Fibroblast of the aortic adventitia (primary cell): Measurements from ENCODE around the genes CD28, NRP2 and ZDBF2.

DNA sequence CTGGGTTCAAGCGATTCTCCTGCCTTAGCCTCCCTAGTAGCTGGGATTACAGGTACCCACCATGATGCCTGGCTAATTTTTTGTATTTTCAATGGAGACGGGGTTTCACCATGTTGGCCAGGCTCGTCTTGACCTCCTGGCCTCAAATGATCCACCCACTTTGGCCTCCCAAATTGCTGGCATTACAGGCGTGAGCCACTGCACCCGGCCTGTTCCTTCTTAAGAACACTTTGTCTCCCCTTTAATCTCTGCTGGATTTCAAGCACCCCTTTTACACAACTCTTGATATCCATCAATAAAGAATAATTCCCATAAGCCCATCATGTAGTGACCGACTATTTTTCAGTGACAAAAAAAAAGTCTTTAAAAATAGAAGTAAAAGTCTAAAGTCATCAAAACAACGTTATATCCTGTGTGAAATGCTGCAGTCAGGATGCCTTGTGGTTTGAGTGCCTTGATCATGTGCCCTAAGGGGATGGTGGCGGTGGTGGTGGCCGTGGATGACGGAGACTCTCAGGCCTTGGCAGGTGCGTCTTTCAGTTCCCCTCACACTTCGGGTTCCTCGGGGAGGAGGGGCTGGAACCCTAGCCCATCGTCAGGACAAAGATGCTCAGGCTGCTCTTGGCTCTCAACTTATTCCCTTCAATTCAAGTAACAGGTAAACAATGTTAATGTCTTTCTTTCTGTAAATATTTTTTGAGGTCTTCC, at the start of gene CD28:
TSS of gene CD28 (plus strand) at position 549 of the 708 bp plus-strand sequence.
- CAGE, long polyA plus RNA: no peak

- CAGE, long polyA plus RNA: no peak
Observed at GRCh38 chr2:203814479-203814991, 53.0 kb upstream of the CTLA4 start.

DNA sequence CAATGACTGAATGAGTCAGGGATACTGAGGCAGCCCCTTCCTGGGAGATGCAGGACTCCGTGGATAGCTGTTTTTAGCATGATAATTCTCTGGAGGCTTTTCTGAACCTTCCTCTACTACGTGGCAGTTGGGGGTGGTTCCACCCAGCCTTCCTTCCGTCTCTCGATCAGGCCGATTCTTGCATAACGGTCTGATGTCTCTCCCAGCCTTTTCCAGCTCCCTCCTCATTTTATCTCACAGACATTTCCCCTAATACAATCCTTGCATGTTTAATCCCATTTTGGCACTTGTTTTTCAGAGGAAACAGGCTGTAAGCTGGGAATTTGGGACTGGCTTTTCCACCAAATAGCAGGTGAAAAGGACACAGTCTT, 21.1 kb upstream of the CTLA4 start:
- CAGE, long polyA plus RNA: no peak

- CAGE, long polyA plus RNA: no peak
Observed at GRCh38 chr2:204670334-204670533, 125.0 kb downstream of the PARD3B start.

DNA sequence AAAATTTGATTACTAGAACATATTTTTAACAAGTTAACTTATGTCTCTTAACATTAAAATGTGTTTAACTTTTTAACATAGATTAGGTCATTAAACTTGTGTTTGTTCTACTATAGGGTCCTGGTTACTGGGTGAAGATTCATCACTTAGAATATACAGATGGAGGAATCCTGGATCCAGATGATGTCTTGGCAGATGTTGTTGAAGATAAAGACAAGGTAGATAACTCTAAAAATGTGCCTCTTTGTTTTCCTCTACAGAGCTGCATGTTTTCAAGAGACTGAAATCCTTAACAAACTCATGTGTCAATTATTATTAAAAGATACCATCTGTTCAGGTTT, 140.8 kb downstream of the PARD3B start:
- CAGE, long polyA plus RNA: no peak

DNA sequence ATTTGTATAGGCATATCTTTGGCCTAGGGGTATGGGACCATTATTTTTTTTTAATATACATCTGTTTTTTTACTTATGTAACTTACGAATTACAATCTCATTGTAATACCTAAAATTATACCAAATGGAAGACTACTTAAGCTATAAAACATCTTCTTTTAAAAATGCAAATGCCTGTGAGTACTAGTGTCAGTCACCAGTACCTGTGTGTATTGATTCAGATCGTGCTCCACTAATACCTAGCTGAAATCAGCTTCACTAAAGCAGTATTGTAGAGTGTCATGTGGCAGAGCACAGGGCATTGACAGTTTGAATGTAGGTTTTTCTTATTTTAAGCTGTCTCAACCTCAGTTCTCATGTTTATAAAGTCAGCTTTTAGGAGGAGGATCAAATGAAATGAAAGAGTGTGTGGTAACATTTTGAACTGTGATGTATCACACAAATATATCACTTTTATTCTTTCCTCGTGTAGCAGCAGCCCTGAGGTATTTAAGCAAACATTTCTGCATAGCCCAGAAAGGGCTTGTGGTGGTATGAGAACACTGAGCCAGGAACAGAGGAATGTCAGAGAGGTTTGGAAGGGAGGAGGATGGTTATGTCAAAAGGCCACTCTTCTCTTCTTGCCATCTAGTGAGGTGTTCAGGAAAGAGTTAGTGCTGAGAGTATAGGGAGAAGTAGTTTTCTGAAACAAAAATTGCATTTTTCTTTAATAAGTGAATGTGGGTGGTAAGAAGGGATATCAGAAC, 150.1 kb downstream of the PARD3B start:
- CAGE, long polyA plus RNA: no peak

GRCh38 chr2:205301221-205301950, 380.9 kb upstream of the NRP2 start:
- CAGE, long polyA plus RNA: no peak

- CAGE, long polyA plus RNA: no peak
Observed at GRCh38 chr2:205682111-205683360, at the start of gene NRP2. Gene NRP2, plus strand, starts transcription at chr2:205682501.

- CAGE, long polyA plus RNA: no peak
Observed at GRCh38 chr2:205686423-205687048, 4.2 kb downstream of the NRP2 start.

- CAGE, long polyA plus RNA: no peak
Observed at GRCh38 chr2:205988986-205989908, 96.7 kb downstream of the INO80D start.

DNA sequence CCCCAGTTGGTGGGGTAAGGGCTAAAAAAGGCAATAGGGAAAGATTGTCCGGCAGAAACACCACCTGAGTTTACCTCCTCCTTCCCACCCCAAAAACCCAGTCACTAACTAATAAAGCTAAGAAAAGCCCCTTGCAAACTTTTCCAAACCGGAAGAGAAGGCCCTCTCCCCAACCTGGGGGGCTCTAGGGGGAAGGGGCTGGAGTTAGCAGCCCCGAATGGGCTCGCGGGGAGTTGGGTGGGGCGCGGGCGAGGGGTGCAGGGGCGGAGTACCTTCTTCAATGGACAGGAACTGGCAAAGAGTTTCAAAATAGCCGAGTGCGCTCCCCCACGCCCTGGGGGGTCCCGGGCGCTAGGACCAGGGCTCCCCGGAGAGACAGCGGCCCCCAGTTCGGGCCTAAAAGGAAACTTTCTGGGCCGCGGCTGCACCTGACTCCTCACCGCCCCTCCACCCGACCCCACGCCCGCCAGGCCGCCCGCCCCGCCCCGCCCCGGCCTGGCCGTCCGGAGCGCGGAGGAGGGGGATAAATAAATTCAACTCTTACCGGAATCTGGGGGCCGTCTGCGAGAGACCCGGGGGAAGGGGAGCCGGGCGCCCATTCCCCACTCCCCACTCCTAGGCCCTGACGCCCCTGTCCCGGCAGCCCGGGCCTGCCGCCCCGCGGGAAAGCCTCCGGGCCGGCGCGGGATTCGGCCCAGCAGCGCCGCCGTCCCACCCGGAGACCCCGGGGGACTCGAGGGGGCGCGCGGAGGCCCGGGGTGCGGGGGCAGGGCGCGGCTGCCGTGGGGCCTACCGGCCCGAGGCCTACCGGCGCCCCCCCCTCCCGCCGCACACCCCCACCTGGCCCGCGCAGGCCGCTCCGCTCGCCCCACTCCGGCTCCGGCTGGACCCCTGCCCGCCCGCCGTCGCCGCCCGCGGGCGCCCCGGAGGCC, 933 bp downstream of the INO80D start:
- CAGE, long polyA plus RNA: no peak

DNA sequence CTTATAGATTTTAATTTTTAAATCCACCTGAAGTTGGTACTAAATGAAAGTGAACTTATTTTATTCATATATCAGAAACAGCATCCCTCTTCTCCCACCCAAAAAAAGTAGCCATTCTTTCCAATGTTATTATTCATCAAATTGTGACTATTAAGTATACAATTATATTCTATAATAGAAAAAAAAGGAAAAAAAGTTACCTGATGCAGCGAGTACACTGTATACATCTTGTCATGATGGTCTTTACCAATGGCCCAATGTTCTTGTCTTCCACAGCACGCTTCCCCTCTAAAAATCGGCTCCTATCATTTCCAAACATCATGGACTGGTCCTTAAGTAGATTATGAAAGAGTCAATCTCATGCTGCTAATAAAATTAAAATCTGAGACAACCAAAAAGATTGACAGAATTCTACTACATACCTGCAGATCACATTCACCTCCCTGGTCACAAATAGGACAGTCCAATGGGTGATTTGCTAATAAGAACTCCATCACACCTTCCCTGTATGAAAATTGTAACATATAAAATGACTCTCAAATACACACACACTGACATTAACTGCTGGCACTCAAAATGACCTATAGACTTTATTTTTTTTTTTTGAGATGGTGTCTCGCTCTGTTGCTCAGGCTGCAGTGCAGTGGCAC, 11.8 kb downstream of the NDUFS1 start:
- CAGE, long polyA plus RNA: no peak

DNA sequence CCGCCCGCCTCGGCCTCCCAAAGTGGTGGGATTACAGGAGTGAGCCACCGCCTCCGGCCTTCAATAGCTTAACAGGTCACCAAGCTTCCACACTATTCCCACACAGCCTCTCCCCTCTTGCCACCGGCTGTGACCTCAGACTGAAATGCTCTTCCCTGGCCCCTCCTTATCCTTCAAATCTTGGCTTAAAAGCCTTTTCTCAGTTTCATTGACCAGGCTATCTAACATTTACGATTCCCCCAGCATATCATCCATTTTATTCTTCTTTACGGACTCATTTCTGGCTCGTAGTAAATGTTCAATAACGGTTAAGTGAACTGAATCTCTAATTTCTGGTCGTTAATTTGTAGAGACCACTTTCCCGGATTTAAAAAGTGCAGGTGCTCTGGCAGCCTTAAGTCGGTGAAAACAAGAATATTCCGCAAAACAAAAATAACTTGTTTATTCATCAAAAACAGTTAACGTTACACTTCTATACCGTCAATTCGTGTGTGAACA, 992 bp downstream of the NDUFS1 start:
- CAGE, long polyA plus RNA: no peak

DNA sequence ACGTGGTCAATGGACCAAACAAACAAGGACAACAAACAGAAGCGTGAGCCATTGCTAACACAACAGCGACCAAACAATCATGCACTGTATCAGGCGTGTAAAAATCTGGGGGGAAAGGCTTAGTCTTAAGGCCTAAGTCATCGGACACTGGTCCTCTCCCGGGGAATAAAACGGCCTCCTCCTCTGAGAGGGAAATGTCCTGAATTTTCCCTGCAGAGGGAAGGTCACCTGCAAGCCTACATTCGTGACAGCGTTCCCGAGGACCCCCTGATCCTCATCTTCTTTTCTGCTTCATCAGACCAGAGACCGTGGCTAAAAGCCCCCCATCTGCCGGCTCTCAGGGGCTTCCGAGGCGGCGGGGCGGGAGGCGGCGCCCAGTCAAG, 397 bp downstream of the NDUFS1 start:
- CAGE, long polyA plus RNA: no peak

DNA sequence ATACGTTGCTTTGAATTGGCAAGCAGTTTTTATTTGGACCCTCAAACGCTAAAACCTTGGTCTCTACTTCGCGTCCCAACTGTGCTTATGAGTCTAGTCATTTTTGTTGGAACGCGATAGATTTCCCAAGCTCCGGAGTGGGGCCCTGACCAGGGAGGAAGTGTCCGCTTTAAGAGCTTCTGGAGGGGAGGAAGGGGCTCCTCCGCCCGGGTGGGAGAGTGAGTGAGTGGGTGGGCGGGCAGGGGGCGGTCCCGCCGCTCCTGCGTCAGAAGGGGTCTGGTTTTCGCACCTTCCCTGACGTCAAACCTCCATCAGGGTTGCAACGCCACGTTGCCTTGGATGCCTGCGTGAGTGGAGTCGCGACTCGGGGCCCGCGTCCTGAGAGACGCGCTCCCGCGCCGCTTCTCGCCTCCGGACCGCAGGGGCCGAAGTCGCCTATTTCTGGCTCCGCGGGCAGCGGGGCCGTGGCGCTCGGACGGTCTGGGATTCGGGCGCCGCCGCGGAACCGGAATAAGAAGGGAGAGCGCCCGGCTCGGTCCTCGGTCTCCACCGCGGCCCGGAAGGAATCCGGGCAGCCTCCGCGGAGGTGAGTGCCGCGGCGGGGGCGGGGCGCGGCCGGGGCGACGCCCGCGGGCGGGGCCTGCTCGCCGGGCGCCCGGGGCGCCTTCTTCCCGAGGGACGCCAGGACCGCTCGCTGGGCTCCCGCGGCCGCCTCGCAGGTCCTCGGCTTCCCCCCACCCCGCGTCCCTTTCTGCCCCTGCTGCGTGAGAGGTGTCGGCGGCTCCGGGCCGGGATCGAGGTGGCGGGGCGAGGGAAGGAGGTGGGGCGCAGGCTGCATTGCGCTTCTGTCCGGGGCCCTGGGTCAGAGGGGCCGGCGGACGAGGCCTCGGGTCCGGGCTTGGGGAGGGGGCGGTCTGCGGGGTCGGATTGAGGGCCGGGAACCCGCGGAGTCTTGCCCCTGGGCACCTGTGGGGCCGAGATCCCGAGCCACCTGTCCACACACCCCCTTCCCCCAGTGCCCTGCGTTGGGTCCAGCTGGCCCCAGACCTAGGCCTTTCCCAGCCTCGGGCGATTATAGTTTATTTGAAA, at the start of gene ZDBF2:
TSS of gene ZDBF2 (plus strand) at position 303 of the 1,089 bp plus-strand sequence.
- CAGE, long polyA plus RNA: no peak

- CAGE, long polyA plus RNA: no peak
Observed at GRCh38 chr2:207337098-207337506, 171.4 kb upstream of the KLF7 start.

DNA sequence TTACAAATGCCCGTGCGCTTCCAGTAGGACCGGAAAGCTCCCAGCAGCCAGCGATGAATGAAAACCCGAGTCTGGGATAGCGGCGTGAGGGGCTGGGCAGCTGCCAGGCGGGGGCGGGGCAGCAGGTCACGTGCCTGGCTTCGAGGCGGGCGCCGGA, 295 bp upstream of the CCNYL1 start:
- CAGE, long polyA plus RNA: no peak

DNA sequence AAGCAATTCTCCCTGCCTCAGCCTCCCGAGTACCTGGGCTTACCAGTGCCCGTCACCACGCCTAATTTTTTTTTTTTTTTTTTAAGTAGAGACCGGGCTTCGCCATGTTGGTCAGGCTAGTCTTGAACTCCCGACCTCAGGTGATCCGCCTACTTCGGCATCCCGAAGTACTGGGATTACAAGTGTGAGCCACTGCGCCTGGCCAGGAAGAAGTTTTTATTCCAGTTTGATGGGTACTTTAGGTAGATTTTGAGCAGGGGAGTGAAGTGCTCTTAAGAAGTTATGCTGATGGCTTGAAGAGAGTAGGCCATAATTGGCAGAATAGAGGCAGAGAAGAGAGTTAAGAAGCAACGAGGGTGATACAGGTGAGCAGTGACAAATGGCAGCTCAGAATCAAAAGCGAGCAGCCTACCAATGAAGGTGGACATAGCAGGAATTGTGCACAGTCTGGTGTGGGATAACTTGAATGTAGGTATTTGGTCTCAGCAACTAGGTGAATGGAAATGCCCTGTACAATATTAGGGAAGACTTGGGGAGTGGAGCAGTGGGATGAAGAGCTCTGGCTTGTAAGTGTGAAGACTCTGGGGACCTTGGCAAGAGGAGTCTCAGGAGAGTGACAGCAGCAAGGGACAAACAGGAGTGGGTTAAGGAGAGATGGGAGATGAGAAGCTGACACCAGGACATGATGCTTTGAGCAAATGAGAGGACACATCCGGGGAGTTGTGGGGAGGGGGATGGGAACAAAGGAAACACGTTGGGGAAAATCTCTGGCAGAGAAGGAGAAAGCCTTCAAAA, 25.0 kb downstream of the FZD5 start:
- CAGE, long polyA plus RNA: no peak

- CAGE, long polyA plus RNA: no peak
Observed at GRCh38 chr2:207766933-207768219, 2.3 kb downstream of the FZD5 start.

DNA sequence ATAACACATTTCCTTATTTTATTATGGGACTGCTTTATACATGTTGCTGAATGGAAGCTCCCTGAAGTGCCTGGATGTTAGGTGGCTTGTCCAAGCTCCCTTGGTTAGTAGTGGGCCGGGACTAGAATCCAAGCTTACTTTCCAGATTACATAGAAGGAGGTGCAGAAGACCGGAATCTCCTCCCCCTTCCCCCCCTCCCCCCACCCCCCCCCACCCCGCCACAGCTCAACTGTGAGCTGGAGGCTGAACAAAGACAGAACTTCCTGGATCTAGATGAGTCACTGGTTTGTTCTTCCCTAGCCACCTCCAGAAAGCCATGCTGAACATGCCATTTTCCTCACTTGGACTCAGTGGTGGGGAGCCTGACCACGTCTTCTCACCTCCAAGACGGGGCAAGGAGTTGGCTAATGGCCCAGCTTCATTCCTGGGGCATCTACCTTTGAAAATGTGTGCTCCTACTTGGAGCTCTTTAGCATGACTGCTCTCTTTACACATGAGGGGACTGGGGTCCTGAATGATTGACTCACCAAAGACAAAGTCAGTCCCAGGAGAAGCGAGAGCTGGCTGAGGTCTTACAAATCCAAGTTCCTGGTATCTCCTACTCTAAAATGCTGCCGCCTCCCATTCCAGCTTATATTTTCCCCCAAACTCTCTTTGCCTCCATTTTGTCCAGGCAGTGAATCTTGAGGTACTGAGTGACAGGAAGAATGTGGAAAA, 22.5 kb upstream of the FZD5 start:
- CAGE, long polyA plus RNA: no peak